RPMI7951 (cell line): ENCODE measurements around the gene KCNH6.

DNA sequence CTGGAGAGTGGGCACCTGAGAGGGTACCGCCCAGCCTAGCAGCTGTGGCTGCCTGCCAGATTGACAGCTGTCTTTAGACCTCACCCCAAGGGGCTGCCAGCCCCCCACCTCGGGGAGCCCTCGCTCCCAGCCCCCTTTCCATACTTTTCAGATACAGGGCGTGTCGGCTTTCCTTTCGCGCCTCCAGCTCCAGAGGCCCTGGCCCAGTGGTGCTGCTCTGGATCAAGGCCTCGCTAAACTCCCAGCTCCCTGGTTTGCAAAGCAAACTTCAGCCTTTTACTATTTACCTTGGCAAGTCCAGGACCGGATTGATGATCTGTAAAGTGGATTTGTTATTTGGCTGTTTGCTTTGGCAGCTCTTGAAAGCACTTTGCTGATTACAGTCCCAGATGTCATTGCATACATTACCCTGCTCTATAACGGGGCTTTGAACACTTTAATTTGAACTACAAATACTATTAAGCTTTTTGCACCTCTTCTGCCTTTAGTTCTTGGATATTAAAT lies 63.7 kb upstream of the TBX2 start:
- RAMPAGE, long total RNA: no peak

- RAMPAGE, long total RNA: no peak
Observed at GRCh38 chr17:61400120-61401107, 771 bp downstream of the TBX2 start.

DNA sequence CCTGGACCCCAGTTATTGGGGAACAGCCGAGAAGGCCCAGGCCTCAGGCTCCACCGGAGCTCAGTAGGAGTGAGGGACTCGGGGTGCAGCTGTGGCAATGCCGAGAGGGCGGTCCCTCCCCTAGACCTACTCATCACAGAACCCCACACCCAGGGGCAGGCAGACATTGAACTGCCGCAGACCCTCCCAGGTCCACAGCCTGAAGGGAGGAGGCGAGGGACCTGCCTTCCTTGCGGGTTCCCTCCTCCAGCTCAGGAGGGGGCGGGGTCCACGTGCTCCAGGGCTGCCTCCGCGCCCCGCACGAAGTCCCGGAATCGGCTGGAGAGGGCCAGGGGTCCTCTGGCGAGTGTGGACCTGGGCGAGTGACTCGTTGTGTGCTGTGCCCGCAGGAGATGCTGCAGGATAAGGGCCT lies 3.9 kb downstream of the TBX4 start:
- RAMPAGE, long total RNA: no peak

GRCh38 chr17:61489368-61489722 lies 37.1 kb downstream of the TBX4 start:
- RAMPAGE, long total RNA: no peak

- RAMPAGE, long total RNA: no peak
Observed at GRCh38 chr17:61911343-61911951, 16.3 kb downstream of the INTS2 start.

- RAMPAGE, long total RNA: no peak
Observed at GRCh38 chr17:62039864-62040278, 25.2 kb downstream of the MED13 start.

DNA sequence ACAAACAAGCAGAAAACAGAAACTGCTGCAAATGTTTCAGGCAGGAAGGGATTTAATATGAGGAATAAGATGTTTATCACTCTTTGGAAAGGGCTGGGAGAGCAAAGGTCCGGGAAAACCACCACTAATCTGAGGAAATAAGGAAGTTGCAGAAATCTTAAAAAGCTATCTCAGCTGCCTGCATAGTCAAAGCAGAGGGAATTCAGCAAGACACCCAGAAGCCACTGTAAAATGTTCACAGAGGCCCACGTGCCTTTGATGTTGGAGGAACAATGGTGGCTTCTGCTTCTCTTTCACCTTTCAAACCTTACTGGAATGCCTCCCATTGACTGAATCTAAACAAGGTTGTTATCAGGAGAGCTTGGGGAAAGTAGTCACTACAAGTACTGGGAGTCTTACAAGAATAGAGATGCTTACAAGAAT lies 56.0 kb upstream of the MED13 start:
- RAMPAGE, long total RNA: no peak

- RAMPAGE, long total RNA: no peak
Observed at GRCh38 chr17:62627972-62628268, 450 bp downstream of the MRC2 start.

DNA sequence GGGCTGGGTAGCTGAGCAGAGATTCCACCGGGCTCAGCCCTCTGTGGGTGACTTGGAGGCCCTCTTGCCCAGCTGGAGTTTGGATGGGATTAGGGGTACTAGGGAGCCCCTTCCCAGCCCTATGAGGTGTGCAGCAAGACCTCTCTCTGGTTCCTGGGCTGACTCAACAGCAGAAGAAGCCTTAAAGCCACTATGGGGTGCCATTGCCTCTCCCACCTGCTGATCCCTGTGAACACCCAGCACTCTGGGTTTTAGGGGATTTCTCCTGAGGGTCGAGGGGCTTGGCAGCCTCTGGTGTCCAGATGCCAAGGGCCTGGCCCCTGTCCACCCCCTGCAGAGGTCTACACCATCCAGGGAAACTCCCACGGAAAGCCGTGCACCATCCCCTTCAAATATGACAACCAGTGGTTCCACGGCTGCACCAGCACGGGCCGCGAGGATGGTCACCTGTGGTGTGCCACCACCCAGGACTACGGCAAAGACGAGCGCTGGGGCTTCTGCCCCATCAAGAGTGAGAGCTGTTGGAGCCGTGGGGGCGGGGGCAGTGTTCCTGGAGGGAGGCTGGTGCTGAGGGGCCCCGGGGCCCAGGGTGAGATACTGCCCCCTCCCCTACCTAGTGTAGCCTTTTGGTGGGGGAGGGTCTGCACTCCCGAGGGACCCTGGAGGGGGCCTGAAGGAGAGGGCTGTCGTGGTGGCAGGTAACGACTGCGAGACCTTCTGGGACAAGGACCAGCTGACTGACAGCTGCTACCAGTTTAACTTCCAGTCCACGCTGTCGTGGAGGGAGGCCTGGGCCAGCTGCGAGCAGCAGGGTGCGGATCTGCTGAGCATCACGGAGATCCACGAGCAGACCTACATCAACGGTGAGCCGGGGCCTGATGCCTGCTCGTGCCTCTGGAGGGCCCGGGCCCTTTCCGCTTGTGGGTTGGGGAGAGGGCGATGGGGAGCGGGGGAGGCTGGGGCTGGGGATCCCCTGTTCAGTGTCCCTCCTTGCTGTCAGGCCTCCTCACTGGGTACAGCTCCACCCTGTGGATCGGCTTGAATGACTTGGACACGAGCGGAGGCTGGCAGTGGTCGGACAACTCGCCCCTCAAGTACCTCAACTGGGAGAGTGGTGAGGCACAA lies 38.6 kb downstream of the MRC2 start:
- RAMPAGE, long total RNA: no peak

DNA sequence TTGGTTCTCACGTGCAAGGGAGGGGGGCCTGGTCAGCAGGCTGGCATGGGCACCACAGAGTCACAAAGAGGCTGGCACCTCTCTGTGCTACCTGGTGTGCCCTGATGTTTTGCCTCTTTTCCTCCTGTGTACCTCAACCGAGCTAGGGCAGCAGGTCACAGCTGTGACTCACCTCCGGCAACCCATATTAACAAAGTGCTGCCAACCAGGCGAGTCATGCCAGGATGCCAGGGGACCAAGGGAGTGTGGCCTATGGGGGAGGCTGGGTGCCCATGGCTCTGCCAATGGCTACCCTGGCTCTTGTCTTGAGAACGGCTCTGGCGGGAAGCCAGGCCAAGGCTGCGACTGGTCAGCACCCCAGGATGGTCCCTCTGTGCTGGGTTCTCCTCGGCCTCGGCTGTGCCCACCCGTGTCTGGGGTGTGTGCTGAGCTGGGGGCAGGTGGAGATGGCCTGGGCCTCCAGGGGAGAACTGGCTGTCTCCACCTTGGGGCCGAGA lies 75.7 kb downstream of the MRC2 start:
- RAMPAGE, long total RNA: no peak

DNA sequence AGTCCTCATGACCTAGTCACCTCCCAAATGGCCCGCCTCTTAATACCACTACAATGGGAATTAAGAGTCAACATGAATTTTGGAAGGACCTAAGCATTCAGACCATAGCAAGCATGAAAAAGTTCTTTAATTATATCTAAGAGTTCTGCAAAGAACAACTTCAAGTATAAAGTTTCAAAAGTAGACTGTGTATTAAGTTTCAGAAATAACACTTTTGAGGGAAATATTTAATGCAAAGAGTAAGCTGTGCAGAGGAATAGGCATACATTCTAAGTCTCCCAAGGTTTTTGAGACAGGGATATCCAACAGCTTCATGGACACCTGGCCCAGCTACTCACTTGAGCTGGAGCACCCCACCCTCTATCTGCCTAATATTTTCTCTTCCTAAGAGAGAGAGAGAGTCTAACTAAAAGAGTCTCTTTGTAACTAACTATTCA lies 3.8 kb upstream of the MARCHF10 start:
- RAMPAGE, long total RNA: no peak

DNA sequence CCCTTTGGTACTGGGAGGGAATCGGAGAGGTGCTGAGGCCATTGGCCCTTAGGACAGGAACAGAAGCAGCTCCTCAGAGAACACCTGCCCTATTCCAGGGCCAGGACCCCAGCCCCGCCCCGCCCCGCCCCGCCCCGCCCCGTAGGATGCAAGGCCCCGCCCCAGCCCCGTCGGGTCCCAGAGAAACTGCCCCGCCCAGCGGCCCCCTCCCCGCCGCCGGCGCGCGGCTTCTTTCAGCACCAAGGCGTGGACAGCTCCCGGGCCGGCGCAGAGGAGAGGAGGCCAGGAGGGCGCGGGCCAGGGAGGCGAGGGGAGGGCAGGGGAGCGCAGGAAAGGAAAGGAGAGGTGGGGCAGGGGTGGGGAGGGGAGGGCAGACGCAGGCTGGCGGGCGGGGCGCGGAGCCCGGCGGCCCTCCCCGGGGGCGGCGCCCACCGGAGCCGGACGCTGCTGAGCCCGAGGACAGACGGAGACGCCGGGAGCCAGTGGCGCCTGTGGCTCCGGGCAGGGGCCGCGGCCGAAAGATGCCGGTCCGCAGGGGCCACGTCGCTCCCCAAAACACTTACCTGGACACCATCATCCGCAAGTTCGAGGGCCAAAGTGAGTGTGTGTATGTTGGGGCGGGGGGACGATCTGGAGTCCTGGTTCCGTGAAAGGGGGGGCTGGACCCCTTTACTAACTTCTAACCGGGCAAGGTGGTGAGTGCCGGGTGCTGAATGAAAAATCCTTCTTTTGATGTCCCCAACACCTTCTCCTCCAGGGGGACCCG lies at the start of gene KCNH6:
Gene KCNH6 (plus strand): TSS at position 466 of the 766 bp plus-strand sequence.
- RAMPAGE, long total RNA: no peak

- RAMPAGE, long total RNA: no peak
Observed at GRCh38 chr17:63556790-63557710, 6.8 kb downstream of the DCAF7 start.

- RAMPAGE, long total RNA: no peak
Observed at GRCh38 chr17:63675767-63676459, 24.0 kb downstream of the LIMD2 start.

- RAMPAGE, long total RNA: no peak
Observed at GRCh38 chr17:63698480-63699111, 1.3 kb downstream of the LIMD2 start.

DNA sequence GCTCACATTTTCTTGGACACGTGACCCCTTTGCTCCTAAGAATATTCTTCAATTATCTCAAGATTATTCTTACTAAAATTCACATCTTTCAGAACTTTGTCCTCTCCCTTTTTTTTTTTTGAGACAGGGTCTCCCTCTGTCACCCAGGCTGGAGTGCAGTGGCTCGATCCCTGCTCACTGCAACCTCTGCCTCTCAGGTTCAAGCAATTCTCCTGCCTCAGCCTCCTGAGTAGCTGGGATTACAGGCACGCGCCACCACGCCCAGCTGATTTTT lies 8.8 kb upstream of the STRADA start:
- RAMPAGE, long total RNA: no peak

GRCh38 chr17:63812880-63813676 lies 14.2 kb upstream of the PSMC5 start:
- RAMPAGE, long total RNA: no peak

DNA sequence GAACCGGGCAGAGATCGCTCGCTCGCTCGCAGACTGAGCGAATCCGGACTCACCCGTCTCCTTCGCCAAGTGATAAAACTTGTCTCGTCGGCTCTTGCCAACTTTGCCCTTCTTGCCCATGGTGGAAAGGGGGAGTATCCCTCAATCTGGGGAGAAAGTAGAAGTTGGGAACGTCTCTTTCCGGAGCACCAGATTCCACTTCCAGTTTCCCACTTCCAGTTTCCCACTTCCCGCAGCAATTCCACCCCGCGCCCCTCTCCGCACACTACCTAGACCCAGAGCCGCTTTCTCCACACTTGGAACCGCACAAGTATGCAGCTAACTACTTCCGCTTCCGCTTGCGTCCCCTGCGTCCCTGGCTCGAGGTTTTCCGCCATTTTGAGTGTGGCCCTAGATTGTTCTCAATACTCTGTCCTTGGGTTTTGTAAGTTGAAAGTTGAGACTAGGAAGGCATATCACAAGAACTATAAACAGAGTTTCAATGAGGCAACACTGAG lies 400 bp upstream of the PSMC5 start:
- RAMPAGE, long total RNA: no peak

GRCh38 chr17:63927413-63927889 lies 4.7 kb downstream of the CD79B start:
- RAMPAGE, long total RNA: no peak

DNA sequence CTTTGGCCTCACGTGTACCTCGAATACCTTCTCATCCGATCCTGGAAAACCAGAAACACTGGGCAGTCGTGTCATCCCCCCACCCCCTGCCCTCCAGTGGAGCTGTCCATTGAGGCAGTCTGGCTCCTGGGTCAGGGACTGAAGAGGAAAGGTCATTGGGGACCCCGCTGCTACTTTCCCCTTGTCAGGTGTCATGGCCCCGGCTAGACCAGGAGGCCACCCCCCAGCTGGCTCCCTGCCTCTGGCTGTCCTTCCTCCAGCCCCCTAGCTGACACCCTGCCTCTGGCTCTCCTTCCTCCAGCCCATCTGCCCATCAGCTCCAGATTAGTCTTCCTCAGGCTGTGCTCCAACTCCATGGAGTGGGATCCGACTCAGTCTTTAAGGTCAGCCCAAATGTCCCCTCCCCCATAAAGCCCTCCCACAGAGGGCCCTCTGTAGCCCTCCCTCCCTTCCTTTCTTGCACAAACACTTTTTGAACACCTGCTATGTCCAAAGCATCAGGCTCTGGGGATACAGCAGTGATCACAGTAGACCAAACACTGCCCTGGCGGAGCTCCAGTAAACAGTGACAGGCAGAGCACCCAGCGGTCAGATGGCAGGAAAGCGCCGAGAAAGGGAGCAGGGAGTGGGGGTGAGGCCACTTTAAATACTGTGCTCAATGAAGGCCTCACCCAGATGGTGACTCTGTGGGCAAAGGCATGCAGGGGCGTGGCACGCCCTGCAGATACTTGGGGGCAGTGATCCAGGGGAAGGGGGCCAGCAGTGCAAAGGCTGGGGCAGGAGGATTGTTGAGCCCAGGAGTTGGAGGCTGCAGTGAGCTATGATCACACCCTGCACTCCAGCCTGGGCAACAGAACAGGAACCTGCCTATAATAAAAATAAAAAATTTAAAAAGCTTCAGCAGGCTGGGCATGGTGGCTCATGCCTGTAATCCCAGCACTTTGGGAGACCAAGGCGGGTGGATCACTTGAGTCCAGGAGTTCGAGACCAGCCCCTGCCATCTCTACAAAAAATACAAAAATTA lies 7.5 kb downstream of the PRR29 start:
- RAMPAGE, long total RNA: no peak